HepG2 (cell line): ENCODE measurements around the gene DEFB119.

DNA sequence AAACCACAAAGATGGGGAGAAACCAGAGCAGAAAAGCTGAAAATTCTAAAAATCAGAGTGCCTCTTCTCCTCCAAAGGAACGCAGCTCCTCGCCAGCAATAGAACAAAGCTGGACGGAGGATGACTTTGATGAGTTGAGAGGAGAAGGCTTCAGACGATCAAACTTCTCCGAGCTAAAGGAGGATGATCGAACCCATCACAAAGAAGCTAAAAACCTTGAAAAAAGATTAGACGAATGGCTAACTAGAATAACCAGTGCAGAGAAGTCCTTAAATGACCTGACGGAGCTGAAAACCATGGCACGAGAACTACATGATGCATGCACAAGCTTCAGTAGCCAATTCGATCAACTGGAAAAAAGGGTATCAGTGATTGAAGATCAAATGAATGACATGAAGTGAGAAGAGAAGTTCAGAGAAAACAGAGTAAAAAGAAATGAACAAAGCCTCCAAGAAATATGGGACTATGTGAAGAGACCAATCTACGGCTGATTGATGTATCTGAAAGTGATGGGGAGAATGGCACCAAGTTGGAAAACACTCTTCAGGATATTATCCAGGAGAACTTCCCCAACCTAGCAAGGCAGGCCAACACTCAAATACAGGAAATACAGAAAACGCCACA lies 13.7 kb downstream of the PYGB start:
- RRBS, 2 experiments: no CpG with 5 or more reads among the region's 12 CpGs
CAGE:
- cytosol, long polyA minus RNA: no peak
- cytosol, long polyA plus RNA: no peak
- long polyA plus RNA: no peak
- nucleus, long polyA minus RNA: no peak
- nucleus, long polyA plus RNA: no peak

- RRBS, 2 experiments: 94 to 96% methylated on average over 1 of the region's 9 CpGs
CAGE:
- cytosol, long polyA minus RNA: no peak
- cytosol, long polyA plus RNA: no peak
- long polyA plus RNA: no peak
- nucleus, long polyA minus RNA: no peak
- nucleus, long polyA plus RNA: no peak
Observed at GRCh38 chr20:25288434-25288922, 40.6 kb downstream of the PYGB start.

- RRBS, 2 experiments: no CpG with 5 or more reads among the region's 23 CpGs
CAGE:
- cytosol, long polyA minus RNA: no peak
- cytosol, long polyA plus RNA: no peak
- long polyA plus RNA: no peak
- nucleus, long polyA minus RNA: no peak
- nucleus, long polyA plus RNA: no peak
Observed at GRCh38 chr20:25301512-25302791, 54.1 kb downstream of the PYGB start.

DNA sequence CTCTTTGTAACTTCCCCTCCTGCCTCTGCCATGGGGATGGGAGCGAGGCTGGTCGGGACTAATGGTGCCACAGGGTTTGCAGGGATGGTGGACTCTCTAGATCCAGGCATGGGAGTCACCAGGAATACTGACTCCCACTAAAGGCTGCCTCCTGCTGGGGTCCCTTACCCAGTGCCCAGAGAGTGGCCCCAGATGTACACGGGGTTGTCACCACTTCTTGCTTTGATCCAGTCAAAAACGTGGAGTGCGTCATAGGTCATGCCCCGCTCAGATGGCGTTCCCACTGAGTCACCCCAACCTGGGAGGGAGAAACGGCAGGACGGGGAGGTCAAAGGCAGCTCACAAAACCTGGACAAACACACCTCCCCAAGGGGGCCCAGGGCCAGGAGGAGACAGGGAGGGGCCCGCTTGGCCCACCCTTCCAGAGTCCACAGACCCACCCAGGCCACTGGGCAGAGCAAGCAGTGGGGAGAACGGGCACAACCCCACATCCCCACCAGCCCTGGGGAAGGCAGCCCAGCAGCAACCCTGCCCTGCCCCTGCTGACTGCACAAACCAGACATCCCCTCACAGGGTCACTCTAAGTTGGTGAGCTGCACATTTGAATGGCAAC lies 61.5 kb downstream of the PYGB start:
- RRBS, 2 experiments: no CpG with 5 or more reads among the region's 11 CpGs
CAGE:
- cytosol, long polyA minus RNA: no peak
- cytosol, long polyA plus RNA: no peak
- long polyA plus RNA: no peak
- nucleus, long polyA minus RNA: no peak
- nucleus, long polyA plus RNA: no peak

DNA sequence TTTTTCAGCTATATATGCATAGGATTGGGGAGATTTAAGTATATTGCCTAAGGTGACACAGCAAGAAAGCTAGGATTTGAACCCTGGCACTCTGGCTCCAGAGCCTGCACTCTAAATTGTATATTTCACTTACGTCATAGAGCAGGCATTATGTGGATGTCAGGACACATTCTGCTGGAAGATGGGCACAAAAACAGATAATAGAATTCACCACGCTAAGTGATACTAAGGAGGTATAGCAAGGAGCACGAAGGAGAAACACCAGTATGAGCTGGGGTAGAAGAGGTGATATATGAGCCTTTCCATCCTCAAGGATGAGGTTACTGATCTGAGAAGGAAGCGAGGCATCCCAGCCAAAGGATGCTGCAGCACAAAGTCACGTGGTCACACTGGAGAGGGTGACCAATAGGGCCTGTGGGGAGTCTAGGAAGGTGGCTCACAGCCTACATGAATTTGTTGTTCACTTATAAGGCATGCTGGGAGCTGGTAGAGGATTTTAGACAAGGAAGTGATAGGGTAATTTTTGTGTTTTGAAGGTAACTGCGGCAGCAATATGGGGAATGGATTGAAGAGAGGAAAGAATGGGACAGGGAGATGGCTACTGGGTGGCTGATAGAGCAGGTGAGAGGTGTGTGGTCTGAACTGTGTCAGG lies 1.4 kb downstream of the GINS1 start:
- RRBS, 2 experiments: no CpG with 5 or more reads among the region's 6 CpGs
CAGE:
- cytosol, long polyA minus RNA: no peak
- cytosol, long polyA plus RNA: no peak
- long polyA plus RNA: no peak
- nucleus, long polyA minus RNA: no peak
- nucleus, long polyA plus RNA: no peak

GRCh38 chr20:25540072-25540952 lies 45.0 kb downstream of the NINL start:
- RRBS, 2 experiments: 75 to 80% methylated on average over 1 of the region's 12 CpGs
CAGE:
- cytosol, long polyA minus RNA: no peak
- cytosol, long polyA plus RNA: no peak
- long polyA plus RNA: no peak
- nucleus, long polyA minus RNA: no peak
- nucleus, long polyA plus RNA: no peak

DNA sequence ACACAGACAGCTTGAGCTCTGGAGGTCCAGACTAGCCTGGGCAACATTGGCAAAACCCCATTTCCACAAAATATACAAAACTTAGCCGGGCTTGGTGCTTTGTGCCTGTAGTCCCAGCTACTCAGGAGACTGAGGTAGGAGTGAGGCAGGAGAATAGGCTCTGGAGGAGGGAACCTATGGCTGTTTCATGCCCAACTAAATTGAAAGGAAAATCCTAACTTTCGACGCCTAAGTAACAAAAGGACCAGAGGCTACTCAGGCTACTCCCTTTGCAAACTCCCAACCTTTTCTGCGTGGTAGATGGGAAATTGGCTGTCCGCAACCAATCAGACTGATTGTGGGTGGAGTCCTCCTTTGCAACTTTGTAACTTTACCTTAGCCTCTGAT lies 42.0 kb downstream of the NINL start:
- RRBS, 2 experiments: no CpG with 5 or more reads among the region's 5 CpGs
CAGE:
- cytosol, long polyA minus RNA: no peak
- cytosol, long polyA plus RNA: no peak
- long polyA plus RNA: no peak
- nucleus, long polyA minus RNA: no peak
- nucleus, long polyA plus RNA: no peak

GRCh38 chr20:28602136-28603473 lies 2654.9 kb upstream of the DEFB115 start:
- RRBS, 2 experiments: no CpG with 5 or more reads among the region's 91 CpGs
CAGE:
- cytosol, long polyA minus RNA: start-site peak on the minus strand at chr20:28602791-28602843, 14 reads
- cytosol, long polyA plus RNA: no peak
- long polyA plus RNA: no peak
- nucleus, long polyA minus RNA: no peak
- nucleus, long polyA plus RNA: no peak

DNA sequence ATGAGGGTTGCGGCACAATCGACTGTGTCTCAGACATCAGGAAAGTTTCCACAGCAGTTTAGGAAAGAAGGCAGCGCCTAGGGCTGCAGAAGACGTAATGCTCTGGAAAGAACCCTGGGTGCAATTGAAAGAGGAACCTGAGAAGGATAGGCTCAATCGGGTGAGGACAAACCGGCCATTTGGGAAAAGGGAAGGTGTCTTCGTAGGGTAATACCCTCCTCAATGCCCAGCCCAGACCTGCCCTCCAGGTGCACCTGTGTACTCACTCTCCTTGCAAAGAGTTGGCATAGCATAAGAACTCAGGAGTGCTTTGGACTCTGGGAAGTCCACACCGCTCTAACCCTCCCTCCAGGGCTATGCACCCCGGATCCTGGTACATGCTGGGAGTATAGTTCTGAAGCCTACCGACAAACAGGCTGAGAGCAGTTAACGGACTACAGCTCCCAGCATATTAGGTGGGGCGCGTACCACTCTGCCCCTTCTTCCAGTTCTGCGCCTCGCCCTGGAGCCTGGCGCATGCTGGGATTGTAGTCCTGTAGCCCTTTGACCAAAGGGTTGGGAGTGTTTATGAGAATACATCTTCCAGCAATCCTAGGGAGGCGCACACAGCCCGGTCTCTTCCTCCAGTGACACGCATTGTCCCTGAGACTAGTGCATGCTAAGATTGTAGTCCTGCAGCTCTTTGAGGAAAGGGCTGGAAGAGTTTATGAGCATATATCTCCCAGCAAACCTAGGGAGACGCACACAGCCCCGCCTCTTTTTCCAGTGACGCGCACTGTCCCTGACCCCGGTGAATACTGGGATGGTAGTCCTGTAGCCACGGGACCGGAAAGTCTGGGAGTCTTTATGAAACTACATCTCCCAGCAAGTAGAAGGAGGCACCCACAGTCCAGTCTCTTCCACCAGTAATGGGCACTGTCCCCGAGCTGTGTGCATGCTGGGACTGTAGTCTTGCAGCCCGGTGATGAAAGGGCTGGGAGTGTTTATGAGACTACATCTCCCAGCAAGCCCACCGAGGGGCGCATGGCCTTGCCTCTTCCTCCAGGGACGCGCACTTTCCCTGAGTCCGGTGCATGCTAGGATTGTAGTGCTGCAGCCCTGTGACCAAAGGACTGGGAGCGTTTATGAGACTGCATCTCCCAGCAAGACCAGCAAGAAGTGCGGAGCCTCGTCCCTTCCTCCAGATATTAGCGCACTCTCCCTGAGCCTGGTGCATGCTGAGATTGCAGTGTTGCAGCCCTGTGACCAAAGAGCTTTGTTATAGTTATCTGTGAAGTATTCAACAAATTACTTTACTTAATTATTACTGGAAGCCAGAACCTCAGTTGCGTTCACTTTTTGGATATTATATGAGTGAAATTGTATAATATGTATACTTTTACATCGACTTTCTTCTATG lies 1812.3 kb upstream of the DEFB115 start:
- RRBS, 2 experiments: no CpG with 5 or more reads among the region's 39 CpGs
CAGE:
- cytosol, long polyA minus RNA: no peak
- cytosol, long polyA plus RNA: no peak
- long polyA plus RNA: no peak
- nucleus, long polyA minus RNA: no peak
- nucleus, long polyA plus RNA: no peak

- RRBS, 2 experiments: no CpG with 5 or more reads among the region's 1 CpG
CAGE:
- cytosol, long polyA minus RNA: no peak
- cytosol, long polyA plus RNA: no peak
- long polyA plus RNA: no peak
- nucleus, long polyA minus RNA: no peak
- nucleus, long polyA plus RNA: no peak
Observed at GRCh38 chr20:29489132-29489459, 1768.4 kb upstream of the DEFB115 start.

DNA sequence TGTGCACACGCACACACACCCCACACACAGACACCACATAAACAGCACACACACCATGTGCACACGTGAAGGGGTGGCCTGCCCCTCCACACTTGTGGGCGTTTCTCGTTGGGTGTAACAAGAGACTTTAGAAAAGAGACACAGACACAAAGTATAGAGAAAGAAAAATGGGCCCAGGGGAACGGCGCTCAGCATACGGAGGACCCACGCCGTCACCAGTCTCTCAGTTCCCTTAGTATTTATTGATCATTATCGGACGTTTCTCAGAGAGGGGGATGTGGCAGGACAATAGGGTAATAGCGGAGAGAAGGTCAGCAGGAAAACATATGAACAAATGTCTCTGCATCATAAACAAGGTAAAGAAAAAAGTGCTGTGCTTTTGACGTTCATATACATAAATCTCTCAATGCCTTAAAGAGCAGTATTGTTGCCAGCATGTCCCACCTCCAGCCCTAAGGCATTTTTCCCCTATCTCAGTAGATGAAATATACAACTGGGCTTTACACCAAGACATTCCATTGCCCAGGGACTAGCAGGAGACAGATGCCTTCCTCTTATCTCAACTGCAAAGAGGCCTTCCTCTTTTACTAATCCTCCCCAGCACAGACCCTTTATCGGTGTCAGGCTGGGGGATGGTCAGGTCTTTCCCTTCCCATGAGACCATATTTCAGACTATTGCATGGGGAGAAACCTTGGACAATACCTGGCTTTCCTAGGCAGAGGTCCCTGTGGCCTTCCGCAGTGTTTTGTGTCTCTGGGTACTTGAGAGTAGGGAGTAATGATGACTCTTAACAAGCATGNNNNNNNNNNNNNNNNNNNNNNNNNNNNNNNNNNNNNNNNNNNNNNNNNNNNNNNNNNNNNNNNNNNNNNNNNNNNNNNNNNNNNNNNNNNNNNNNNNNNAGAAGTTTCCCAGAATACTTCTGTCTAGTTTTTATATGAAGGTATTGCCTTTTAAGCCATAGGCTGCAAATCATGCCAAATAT lies 1373.2 kb upstream of the DEFB115 start:
- RRBS, 2 experiments: no CpG with 5 or more reads among the region's 15 CpGs
CAGE:
- cytosol, long polyA minus RNA: no peak
- cytosol, long polyA plus RNA: no peak
- long polyA plus RNA: no peak
- nucleus, long polyA minus RNA: no peak
- nucleus, long polyA plus RNA: no peak

- RRBS, 2 experiments: no CpG with 5 or more reads among the region's 8 CpGs
CAGE:
- cytosol, long polyA minus RNA: no peak
- cytosol, long polyA plus RNA: no peak
- long polyA plus RNA: no peak
- nucleus, long polyA minus RNA: no peak
- nucleus, long polyA plus RNA: no peak
Observed at GRCh38 chr20:30376488-30376709, 881.1 kb upstream of the DEFB115 start.

DNA sequence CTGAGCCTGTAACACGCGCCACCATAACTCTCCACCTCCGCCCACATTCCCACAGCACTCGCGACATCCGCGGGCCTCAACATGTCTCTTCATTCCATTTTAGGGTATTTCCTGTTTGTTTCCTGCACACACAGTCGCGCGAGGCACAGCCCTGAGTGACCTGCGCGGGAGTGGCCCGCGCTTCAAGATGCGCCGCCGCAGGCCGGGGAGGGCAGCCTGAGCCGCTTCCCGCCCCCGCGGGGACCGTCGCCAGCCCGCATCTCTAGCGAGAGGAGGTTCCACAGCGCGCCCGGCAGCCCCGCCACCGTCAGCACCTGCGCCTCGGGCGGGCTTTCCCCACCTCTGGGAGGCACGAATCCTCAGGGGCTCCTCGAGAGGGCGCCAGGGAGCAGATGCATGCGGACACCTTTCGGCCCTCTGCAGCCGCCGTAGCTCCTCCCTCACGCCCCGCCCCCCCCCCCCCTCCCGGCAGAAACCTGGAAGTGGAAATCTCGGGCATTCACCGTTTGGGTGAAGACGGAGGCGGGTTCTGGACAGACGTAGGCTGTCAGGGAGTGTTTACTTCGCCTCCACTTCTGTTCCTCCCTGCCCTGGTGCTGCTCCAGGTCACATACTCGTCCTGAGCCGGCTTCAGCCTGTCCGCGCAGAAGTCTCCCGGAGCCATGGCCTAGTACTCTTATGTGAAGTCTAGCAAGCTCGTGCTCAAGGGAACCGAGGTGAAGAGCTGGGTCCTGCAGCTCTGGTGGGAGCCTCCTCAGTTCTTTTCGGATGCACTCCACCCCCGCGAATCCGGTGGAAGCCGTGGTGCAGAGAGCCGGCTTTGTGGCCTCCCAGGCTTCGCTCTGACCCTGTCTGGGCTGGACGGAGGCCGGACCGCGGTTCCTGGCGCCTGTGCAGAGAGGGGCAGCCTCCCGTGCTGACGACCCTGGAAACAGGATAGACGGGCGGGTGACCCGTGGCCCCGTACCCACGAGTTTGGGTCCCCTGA lies 880.5 kb upstream of the DEFB115 start:
- RRBS, 2 experiments: 2 to 4% methylated on average over 4 to 8 of the region's 76 CpGs
CAGE:
- cytosol, long polyA minus RNA: start-site peak on the plus strand centred at position 478 of the sequence, 22 bp wide, 58 reads
- cytosol, long polyA plus RNA: no peak
- long polyA plus RNA: no peak
- nucleus, long polyA minus RNA: no peak
- nucleus, long polyA plus RNA: no peak

- RRBS, 2 experiments: no CpG with 5 or more reads among the region's 16 CpGs
CAGE:
- cytosol, long polyA minus RNA: no peak
- cytosol, long polyA plus RNA: no peak
- long polyA plus RNA: no peak
- nucleus, long polyA minus RNA: no peak
- nucleus, long polyA plus RNA: no peak
Observed at GRCh38 chr20:30811808-30812236, 445.6 kb upstream of the DEFB115 start.

DNA sequence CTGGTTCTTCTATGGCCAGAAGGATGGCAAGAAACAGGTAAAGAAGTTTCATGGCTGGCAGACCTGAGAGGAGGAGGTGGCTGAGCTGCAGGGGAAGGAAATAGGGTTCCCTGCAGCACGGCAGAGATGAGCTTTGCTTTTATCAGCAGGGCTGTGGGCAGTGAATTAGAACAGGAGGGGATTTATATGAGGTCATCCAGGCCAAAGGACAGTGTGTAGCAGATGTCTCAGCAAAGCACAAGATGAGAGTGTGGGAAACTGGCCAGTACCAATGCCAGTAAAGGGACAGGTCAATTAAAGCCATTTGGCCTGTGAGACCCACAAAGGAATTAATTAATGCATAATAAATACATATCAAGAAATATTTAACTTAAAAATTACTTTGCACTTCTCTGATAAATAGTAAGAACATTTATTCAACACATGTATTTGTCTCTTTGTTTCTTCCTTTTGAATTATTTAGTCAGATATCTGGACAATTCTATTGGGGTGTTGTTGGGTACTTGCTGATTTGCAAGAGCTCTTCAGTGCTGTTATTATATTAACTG lies at the start of gene DEFB119:
Gene DEFB119, minus strand, starts transcription at position 159 of the 548 bp plus-strand sequence.
- RRBS, 2 experiments: no CpG with 5 or more reads among the region's 1 CpG
CAGE:
- cytosol, long polyA minus RNA: no peak
- cytosol, long polyA plus RNA: no peak
- long polyA plus RNA: no peak
- nucleus, long polyA minus RNA: no peak
- nucleus, long polyA plus RNA: no peak

DNA sequence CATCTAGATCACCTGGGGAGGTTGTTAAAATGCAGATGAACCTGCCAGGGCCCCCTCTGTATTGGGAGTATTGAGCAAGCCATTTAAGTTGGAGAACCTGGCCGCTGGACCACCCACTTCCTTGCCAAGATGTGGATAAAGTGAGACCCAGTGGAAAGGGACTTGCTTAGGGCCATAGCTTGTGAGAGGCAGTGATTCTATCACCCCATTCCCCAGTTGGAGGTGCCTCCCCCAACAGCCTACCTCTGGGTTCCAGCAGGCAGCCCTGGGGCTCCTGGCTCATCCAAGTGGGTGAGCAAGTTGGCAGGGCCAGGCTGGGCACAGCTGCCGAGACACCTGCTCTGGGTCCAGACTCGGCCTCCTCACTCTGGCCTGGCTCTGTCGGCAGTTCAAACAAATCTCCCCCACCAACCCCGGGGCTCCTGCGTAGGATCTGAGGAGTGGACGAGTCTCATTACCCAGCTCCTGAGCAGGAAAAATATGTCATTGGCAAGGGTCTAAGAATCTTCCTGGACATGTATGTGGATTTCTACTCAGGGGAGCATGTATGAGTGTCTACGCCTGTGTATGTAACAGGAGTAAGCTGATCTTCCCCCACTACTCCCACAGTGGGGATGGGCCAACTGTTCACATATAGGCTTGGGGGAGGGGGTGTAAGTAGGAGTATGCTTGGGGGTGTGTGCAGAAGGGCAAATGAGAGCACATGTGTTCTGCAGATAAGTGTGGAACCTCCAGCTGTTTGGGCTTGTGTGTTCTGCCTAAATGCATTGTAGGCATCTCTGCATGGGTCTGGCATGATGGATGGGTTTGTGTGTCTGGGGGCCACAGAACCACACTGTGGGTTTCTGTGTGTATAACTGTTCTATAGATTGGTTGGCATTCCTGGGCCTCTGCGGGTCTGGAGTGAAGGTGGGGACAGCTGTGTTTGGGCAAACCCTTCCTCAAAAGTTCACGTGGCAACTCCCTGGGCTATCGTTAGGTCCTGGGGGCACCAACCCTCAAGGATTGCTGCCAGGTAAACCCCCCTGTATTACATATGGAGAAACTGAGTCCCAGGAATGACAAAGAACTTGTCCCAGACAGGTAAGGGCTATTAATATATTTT lies 2.0 kb downstream of the ID1 start:
- RRBS, 2 experiments: no CpG with 5 or more reads among the region's 11 CpGs
CAGE:
- cytosol, long polyA minus RNA: no peak
- cytosol, long polyA plus RNA: no peak
- long polyA plus RNA: no peak
- nucleus, long polyA minus RNA: no peak
- nucleus, long polyA plus RNA: no peak

- RRBS, 2 experiments: no CpG with 5 or more reads among the region's 5 CpGs
CAGE:
- cytosol, long polyA minus RNA: no peak
- cytosol, long polyA plus RNA: no peak
- long polyA plus RNA: no peak
- nucleus, long polyA minus RNA: no peak
- nucleus, long polyA plus RNA: no peak
Observed at GRCh38 chr20:31691530-31692490, 30.9 kb downstream of the BCL2L1 start.

GRCh38 chr20:31695489-31696755 lies 26.7 kb downstream of the BCL2L1 start:
- RRBS, 2 experiments: no CpG with 5 or more reads among the region's 15 CpGs
CAGE:
- cytosol, long polyA minus RNA: no peak
- cytosol, long polyA plus RNA: start-site peak on the plus strand at chr20:31696431-31696465, 11 and 7 reads in 2 replicates
- long polyA plus RNA: no peak
- nucleus, long polyA minus RNA: no peak
- nucleus, long polyA plus RNA: no peak

GRCh38 chr20:31715708-31716335 lies 6.8 kb downstream of the BCL2L1 start:
- RRBS, 2 experiments: no CpG with 5 or more reads among the region's 3 CpGs
CAGE:
- cytosol, long polyA minus RNA: no peak
- cytosol, long polyA plus RNA: no peak
- long polyA plus RNA: no peak
- nucleus, long polyA minus RNA: no peak
- nucleus, long polyA plus RNA: no peak

DNA sequence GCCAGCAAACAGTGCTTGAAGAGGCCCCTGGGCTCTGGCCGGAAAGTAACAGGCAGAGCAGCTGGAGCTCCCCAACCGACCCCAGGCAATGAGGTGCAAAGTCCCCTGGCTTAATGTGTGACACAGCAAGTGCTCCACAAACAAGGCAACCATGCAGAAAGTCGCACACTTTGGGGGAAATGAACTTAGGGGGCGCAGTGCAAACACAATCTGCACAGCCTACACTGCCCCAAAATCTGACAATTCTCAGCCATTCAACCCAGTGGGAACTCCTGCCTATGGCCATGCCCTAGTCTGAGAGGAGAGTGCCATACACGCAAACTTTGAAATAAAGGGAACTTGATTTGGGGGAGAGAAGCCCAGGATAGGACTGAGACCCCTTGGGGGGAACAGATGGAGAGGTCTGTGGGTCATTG lies 1.8 kb downstream of the BCL2L1 start:
- RRBS, 2 experiments: no CpG with 5 or more reads among the region's 5 CpGs
CAGE:
- cytosol, long polyA minus RNA: no peak
- cytosol, long polyA plus RNA: no peak
- long polyA plus RNA: no peak
- nucleus, long polyA minus RNA: no peak
- nucleus, long polyA plus RNA: start-site peak on the plus strand centred at position 143 of the sequence, 61 bp wide, 11 and 5 reads in 2 replicates